Skeletal muscle cell (primary cell): ENCODE data around the genes MUCL1, NEUROD4 and OR6C76.

GRCh38 chr12:54351752-54352670 lies 12.3 kb downstream of the GPR84 start:
- RRBS, result no CpG with 5 or more reads among the region's 25 CpGs

DNA sequence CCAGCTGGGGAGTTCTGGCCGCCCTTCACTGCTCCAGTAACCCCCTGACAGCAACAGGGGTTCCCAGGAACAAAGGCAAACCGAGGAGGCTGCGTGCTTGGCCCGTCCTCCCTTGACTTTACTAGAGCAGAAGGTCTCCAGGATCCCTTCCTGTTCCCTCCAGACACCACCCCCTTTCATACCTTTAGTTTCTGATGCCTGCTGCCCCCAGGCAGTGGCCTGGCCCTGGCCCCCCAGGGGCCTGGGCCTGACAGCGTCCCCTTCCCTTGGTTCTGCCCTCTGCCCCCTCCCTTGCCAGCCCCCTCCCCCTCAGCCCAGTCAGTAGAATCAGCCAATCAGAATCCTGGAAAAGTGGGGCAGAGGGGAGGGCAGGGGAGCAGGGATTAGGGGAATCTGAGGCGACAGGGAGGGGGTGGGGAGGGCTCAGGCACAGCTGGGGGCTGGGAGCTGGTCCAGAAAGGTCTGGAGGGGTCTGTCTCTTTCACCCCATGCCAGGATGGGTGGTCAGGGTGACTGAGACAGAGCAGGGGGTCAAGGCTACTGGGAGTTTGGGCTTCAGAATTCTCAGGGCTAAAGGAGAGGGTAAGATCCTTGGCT lies 1.1 kb upstream of the ZNF385A start:
- RRBS, result no CpG with 5 or more reads among the region's 6 CpGs

- RRBS, result no CpG with 5 or more reads among the region's 10 CpGs
Measured at GRCh38 chr12:54388731-54390032, 4.6 kb upstream of the ZNF385A start.

- RRBS, result no CpG with 5 or more reads among the region's 4 CpGs
Measured at GRCh38 chr12:54394546-54395529, 10.3 kb upstream of the ZNF385A start.

GRCh38 chr12:54406532-54407395 lies 12.3 kb downstream of the ITGA5 start:
- RRBS, result no CpG with 5 or more reads among the region's 1 CpG

DNA sequence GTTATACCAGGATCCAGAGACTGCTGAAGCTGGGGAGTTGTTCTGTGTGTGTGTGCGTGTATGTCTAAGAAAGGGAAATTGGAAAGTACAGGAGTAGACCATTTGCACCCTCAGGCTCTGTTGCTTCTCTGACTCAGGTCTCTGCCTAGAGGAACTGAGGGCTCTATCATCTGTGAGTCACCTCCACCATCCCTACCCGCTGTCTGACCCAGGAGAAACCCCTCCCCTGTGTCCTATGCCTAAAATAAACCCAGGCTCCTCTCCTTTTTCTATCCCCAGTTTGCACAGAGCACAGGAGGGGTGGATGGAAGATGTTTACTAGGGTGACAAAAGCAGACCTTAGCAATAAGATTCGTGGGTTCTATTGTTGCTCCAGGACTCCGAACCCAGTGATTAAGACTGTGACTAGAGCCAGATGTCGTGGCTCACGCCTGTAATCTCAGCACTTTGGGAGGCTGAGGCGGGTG lies 4.2 kb upstream of the ITGA5 start:
- RRBS, result no CpG with 5 or more reads among the region's 7 CpGs

DNA sequence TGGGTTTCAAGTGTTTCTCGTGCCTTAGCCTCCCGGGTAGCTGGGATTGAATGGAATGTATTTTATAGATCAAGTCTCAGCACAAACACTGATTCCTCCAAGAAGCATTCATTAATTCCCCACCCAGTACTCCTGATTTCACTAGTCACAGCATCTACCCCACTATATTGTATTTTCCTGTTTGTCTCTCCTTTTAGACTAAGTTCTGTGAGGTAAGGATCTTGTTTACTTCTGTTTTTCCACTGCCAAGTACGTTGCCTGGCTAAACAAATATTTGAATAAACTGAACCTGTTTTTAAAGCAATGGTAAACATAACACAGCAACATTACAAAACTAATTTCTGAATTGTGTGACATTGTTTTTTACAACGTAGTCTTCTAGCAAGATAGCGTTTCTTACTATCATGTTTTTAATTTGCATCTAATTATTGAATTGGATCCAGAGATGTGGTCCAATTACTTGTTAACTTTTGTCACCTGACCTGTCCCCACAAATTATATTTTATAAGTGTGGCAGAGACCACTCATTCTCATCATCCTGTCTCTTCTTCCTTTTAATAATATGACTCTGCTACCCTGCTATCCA lies 16.5 kb upstream of the ITGA5 start:
- RRBS, result no CpG with 5 or more reads among the region's 5 CpGs

GRCh38 chr12:54522928-54523844 lies 25.6 kb downstream of the NCKAP1L start:
- RRBS, result no CpG with 5 or more reads among the region's 7 CpGs

DNA sequence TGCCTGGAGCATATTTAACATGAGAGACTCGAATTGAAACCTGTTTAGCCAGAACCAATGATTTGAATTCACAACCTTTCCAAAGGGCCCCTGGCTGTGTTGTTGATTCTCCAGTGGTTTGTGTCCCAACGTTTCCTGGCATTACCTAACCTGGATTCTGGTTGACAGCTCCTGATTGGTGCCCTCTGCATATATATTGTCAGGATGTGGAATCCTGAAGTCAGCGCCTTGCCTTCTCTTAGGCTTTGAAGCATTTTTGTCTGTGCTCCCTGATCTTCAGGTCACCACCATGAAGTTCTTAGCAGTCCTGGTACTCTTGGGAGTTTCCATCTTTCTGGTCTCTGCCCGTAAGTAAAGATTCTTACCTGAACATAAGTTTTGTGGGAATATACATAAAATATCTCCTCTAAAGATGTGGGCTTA lies at the start of gene MUCL1:
Gene MUCL1 (plus strand): TSS at position 223 of the 423 bp plus-strand sequence.
- RRBS, result no CpG with 5 or more reads among the region's 4 CpGs

DNA sequence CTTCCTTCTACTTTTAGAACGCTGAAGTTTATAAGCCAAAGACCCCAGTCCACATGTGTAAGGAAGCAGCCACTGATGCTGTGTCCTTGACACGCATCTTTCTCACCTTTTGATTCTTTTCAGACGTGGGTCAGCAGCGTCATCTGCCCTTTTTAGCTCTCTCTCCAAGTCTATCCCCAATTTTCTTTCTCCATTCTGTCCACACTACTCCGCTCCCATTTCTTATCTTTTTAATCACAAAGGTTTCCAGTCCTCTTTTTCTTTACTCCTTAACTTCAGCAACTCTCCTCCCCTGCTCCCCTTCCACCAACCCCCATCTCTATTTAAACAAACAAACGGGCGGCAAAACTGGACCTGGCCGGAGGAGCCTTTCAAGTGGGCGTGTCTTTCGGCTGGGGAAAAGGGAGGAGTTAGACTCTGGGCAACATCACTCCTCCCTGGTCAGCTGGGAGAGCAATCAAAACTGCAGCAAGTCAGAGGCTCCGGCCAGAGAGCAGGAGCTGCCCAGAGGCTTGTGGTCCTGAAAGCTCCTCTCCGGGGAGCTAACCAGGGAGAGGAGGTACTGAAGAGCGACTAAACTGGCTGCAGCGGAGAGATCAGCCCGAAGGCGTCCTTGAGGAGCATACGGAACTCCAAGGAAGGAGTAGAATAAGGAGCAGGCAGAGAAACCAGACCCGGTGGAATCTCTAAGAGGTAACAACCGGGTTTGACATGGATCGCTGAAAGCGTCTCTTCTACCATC lies at the start of gene NEUROD4:
Gene NEUROD4 (plus strand): TSS at position 489 of the 742 bp plus-strand sequence.
- RRBS, result 3% methylated on average over 2 of the region's 21 CpGs

DNA sequence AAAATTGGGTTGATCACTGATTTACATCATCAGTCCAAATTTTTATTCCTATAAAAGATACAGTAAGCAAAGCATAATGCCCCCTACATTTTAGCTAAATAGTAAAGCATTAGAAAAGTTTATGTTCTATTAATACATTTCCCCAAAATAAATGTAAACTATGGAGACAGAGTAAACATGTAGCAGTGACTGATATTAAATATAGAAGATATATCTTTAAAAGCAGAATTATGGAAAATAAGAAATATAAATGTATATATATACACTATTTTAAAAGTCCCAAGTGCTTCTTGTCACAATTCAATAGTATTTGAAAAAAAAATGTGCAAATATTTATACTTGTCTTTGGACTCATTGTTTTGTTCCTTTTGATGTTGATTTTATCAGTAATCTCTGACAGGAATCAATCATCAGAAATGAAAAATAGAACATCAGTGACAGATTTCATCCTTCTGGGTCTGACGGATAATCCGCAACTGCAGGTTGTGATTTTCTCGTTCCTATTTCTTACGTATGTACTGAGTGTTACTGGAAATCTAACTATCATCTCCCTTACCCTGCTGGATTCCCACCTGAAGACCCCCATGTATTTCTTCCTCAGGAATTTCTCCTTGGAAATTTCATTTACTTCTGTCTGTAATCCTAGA lies at the start of gene OR6C76:
Gene OR6C76 (plus strand): TSS at position 417 of the 647 bp plus-strand sequence.
- RRBS, result no CpG with 5 or more reads among the region's 4 CpGs

DNA sequence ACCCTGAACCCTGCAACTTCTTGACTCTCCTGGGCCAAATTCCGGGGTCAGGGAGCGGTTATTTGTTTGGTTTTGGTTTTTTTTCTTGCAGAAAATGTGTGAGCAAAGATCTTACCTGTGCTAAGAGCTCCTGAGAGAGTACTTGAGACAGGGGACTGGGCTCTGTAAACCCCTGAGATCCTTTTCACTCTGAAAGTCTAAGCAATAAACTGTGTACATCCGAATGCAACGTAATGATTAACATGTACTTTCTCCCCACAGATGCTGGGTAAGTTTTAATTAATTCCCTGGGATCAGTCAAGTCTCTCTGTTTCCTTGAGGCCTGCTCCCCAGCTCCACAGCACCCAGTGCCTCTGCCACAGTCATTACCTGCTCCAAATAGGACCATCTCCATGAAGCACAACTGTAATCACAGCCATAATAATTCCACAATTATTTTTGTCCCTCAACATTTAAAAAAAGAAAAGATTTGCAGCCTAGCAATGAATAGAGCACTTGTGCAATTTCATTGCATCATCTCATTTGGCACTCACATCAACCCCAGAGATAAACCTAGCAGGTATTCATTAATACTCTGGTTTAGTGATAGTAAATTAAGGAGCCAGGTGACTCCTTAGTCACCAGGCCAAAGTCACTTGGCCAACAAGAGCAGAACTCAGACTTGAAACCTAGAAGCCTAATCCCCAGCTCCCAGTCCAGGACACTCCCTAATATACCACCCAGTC lies 21.7 kb downstream of the OR10P1 start:
- RRBS, result no CpG with 5 or more reads among the region's 4 CpGs

- RRBS, result no CpG with 5 or more reads among the region's 7 CpGs
Measured at GRCh38 chr12:55703757-55704772, 3.6 kb downstream of the ITGA7 start.

DNA sequence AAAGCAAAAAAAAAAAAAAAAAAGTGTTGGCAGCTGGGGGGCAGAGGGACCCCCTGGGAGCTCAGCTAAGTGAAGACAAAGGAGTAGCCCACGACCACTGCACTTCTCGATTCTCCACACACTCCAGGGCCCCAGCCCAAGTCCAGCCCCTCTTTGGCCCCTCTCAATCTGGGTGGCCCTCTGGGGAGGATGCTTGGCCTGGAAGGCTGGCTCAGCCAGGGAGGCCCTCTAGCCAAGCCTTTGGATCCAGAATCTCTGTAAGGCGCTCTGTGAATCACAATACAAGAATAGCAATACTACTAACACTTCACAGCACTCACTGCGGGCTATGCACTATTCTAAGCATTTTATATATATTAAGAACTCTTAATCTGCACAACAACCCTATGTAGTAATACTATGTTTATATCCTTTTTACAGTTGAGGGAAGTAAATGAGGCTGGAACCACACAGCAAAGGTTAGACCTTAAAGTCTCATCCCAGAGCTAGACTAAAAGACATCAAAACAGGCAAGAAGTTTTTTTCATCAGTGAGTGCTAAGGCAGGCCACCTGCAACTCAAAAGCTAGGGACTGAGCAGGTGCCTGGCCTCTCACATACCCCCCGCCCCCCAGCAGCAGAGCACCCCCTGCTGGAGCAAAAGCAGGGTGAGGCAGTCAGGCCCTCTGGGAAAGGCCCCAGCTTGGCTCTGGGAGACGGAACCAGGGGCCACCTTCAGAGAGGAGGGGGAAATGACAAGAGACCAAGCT lies 2.2 kb downstream of the ITGA7 start:
- RRBS, result no CpG with 5 or more reads among the region's 6 CpGs

DNA sequence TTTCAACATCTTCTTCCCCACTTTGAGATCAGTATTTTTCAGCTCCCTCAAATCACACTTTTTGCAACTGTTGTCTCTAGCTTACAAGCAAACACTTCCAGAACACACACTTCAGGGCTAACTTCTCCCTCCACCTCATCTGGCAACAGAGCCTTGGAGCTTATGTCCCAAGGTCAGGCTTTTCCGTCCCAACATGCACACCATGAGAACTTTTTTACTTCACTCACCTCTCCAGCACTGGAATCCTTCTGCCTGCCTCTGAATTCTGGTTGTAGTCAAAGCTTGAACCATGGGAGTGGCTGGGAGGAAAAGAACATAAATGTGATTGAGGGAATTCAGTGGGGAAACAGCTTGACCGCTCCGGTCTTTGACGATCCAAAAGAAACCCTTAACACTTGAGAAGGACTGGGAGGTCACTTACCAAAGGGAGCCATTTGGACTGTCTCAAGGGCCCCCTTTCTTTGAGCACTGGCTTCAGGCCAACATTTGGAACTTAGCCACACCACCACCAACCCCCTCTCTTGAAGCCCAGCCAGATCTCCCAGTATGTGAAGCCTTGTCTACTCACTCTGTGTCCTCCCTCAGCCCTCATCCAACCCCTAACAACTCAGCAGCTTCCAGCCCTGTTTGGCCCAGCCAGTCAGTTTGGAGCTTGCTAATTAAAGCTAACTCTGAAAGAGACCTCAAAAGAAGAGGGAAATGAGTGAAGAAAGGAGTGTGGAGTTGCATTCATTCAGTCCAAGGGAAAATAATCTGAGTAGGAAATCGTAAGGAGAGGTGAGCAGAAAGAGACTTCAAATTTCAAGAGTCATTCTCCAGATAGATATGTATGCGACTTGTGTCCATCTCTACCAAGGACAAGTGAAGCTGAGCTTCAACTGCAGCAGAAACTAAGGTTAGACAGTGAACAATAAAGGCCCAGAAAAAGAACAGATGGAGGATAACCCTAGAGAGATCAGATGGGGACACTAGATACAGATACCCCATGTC lies 3.7 kb upstream of the BLOC1S1 start:
- RRBS, result no CpG with 5 or more reads among the region's 6 CpGs

GRCh38 chr12:55718627-55719438 lies 1.4 kb upstream of the RDH5 start:
- RRBS, result no CpG with 5 or more reads among the region's 5 CpGs

- RRBS, result no CpG with 5 or more reads among the region's 7 CpGs
Measured at GRCh38 chr12:55750583-55751663, 8.0 kb downstream of the GDF11 start.

GRCh38 chr12:55755183-55756153 lies 12.5 kb downstream of the GDF11 start:
- RRBS, result no CpG with 5 or more reads among the region's 3 CpGs

DNA sequence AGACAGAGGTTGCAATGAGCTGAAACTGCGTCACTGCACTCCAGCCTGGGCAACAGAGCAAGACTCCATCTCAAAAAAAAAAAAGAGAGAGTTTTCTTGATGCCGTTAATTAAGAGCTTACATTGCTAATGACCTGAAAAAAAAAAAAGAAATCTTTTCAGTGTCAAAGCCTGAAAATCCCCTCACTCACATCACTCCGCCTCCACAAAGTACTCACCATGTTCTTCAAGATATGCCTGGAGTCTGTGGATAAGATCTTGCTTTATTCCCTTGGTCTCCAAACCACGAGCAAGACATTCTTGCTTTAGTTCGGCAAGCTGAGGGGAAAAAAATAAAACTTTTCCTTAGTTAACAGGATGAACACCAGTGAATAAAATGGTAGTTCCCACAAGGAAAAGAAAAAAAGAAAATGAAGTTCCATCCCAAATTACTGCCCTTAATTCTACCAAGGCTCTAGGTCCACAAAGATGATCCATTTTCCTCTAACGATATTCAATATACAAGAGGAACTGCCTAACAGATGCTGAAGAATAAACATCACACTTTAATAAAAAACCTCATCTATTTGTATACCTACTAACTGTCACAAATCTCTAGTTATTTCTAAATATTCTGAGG lies 14.0 kb downstream of the SARNP start:
- RRBS, result no CpG with 5 or more reads among the region's 6 CpGs